HT-29 (cell line): ENCODE measurements around the gene SEPTIN7.

- RAMPAGE, long total RNA: no peak
Observed at GRCh38 chr7:35038028-35038333, 696 bp upstream of the DPY19L1 start.

DNA sequence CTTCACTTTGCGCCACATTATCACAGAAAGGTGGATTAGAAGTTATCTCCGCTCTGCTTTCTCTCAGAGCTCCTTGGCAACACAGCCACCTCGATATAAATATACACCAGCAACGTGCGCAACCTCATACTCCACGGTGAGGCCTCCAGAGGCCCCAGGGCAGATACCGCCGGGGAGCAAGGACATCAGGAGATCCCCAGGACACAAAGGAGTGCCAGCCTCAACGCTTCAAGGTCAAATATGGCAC is 121.0 kb upstream of the TBX20 start:
- RAMPAGE, long total RNA: no peak

DNA sequence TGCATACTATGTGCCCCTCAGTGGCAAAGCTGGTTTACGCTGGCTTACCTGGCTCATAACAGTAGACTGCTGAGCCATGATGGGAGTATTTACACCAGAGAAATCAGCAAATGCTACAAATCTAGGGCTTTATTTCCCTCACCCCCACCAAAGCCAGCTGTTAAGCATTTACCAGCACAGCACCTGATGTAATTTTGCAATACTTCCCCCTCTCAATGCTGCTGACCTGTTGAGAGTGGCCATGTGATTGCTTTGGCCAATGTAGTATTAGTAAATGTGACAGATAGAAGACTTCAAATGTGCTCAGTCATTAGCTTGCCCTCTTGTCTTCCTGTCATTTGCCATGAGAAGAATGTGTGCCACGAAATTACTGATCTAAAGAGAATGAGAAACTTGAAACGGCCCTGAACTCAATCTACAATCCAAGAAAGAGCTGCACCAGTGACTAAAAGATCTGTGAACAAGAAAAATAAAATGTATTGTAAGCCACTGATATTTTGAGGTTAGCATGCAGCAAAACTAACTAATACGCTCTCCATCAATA is 46.5 kb downstream of the HERPUD2 start:
- RAMPAGE, long total RNA: no peak

DNA sequence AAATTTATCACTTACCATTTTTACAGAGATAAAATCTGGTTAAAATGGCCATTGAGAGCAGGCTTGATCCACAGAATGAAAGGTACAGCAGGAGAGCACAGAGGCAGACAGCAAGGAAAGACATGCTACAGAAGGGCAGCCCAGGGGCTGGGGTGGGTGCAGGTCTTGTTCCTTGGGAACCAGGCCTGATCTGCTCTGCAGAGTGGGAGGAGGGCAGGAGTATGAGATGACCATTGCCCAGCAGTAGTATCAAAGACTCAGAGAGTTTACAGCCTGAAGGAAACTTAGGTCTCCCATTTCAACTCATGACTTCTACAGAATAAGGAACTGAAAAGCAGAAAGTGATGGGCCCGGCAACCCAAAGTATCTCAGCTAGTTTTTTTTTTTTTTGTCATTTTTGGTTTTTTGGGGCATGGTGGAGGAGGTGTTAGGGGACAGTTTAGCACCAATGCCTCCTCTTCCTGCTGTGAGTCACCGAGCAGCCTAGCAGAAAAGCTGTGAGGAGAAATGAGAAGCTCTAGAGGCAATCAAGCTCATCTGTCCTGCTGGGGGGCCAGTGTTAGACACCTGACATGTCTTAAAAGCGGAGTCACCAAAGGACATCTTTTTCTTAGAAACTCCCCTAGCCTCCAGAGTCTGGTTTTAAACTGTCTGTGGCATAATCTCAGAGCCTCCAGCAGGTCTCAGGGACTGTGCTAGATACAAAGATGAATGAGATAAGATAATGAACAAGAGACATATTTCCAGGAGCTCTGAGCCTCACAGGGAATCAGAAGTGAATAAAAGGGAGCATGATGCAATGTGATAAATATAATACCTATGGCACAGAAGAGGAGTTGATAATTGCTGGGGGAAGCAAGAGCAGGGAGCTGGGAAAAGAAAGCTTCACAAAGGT is 34.3 kb upstream of the HERPUD2 start:
- RAMPAGE, long total RNA: no peak

DNA sequence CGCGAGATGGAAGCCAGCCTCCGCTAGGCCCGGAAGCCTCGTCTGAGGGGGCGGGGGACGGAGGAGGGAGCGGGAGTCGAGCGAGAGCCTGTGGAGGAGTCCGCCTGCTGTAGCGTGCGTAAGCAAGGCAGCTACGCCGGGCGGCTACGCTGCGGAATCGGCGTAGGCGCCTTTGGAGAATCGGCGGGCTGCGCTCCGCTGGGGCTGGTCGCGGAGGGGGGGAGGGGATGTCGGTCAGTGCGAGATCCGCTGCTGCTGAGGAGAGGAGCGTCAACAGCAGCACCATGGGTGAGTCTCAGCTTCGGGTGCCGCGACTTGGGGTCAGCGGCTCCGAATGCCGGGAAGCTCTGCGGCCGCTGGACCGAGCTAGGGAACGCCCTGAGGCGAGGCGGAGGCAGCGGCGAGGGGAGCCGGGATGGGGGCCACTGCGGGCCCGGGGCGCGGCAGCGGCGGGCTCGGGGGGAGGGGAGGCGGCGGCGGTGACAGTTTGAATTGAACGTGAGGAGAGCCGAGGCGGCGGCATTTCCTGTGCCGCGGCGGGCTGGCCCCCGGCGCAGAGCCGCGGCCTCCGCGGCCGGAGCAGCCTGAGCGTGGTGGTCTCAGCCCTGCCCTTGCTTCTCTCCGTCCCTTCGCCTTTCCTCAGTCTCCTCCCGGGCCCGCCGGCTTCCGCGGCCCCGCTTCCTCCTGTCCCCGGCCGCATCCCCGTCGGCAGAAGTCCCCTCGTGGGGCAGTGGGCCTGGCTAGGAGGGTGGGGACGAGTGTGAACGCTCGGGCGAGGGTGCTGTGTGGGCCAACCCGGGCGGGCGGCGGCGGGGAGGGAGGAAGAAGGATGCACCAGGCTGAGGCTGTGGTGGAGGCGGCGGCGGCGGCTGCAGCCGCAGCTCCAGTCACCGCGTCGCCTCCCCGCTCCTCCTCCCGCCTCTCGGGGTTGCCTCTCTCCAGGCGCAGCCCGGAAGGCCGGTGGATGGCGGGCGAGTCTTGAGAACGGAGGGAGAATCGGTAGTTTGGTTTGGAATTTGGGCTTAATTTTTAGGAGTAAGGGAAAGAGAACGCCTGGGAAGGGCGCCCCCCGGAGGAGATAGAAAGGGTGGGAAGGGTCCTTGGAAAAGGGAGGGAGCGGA is at the start of gene SEPTIN7:
SEPTIN7 (plus strand) TSS at position 75 of the 1,121 bp plus-strand sequence.
- RAMPAGE, long total RNA: start-site peak on the plus strand centred at position 249 of the sequence, 34 bp wide, 485 and 705 reads in 2 replicates

- RAMPAGE, long total RNA: no peak
Observed at GRCh38 chr7:35802508-35803498, 1.9 kb downstream of the SEPTIN7 start.

DNA sequence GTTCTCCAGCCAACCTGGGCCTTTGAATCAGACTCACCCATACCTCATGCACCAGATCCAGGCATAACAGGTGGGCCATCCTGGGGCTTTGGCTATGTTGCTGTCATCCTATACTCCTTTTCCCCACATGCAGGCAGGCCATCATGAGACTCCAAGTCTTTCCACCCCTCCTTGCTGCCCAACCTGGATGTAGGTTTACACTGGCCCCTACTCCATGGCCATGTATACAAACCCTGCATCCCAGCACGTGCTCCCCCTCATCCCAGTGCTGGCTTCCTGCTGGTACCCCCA is 171.5 kb upstream of the EEPD1 start:
- RAMPAGE, long total RNA: no peak

DNA sequence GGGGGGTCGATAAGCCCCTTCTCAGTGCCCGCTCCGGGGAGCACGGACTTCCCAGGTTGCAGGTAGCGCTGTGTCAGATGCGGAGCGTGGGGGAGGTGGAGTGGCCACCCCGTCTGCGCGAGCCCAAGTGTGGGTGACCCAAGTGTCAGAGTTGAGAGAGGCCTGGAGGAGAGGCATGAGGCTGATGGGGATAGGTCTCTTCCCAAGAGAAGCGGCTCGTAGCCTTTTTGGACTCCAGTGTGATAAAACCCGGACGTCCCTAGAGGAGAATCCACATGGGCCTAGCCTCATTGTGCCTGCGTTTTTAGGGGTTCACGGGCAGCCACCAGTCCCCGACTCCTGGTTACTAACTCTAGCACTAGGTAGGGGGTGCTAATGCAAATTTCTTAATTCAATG is 650 bp downstream of the EEPD1 start:
- RAMPAGE, long total RNA: no peak

DNA sequence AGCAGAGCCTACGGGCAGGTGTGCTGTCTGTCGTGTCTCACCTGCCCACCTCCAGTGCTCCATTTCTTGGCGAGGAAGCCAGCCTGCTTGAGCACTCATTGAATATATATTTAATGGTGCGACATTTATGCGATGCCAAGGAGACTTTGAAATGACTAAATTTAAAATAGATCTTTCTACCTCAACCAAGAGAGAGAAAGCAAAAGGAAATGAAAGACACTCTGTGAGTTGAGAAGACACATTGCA is 53.5 kb upstream of the AOAH start:
- RAMPAGE, long total RNA: no peak

DNA sequence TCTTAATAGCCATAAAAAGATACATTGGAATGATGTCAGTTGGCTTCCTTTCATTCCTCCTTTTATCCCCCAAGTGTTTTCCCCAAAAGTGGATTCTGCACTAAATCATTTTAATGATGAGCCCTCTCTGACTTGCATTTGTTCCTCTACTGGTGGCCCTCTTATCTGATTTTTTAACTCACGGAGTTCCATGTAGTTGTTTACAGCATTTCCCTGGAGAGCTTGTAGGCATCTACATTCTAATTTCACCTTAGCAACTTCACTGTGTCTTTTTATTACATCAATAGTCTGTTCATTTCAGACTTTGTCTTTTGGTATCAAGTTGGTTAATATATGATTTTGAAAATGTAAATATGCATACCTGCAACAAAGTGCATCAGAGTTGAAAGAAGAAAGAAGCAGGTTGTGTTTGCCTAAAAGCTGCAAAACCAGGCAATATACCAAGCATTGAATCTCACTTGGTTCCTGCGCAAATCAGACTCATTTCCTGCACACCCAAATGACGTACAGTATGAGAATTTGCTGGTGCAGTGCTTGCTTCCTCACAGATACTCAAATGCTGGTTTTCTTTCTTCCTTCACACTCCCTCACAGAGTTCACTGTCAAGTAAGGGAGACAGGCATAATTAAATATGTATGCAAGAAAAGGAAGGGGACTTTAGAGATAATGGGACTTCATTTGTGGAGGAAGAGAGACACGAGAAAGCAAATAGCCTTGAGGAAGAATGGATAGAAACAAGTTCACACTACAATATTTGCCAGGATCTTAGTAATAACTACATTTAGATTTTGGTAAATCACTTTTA is 56.6 kb upstream of the AOAH start:
- RAMPAGE, long total RNA: no peak

GRCh38 chr7:37248134-37248996 is 200.3 kb downstream of the ELMO1 start:
- RAMPAGE, long total RNA: no peak

GRCh38 chr7:37421218-37421833 is 27.3 kb downstream of the ELMO1 start:
- RAMPAGE, long total RNA: no peak

GRCh38 chr7:37444596-37444839 is 4.1 kb downstream of the ELMO1 start:
- RAMPAGE, long total RNA: no peak

DNA sequence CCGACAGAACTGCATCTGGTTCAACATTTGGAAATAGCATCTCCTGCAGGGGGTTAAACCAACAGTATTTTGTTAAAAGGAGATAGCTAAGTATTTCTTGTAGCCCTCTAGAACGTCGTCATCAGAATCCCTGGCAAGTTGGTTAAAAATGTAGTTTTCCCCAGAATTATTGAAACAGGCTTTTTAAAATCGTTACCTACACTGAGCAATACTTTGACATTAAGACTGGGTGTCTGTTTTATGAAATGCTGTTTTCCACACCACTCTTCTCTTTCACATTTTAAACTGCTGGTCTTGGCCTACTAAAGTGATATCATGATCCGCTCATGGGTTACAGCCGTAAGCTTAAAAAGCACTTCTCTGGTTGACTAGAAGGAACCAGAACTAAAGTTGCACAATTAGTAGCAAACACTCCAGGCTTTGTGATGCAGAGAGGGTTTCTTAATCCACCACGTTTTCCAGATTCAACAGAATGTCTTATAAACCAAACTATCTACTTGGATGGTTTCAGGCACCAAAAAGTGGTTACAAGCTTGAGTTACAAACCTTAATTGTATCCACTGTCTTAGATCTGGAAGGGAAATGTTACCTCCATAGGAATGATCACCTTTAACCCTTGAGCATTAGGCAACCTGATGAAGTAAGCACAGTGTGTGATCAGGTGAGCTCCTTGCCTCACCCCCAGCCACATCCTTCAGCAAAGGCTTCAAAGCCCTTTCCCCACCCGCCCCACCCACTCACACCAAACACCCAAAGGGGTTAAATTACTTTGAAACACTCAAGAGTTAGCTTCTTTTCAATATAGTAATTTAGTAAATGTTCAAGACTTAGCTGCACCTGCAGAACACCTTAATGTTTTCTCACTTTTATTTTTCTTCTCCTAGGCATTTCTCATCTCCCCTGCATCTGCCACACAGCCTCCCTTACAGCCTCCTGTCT is 3.5 kb downstream of the ELMO1 start:
- RAMPAGE, long total RNA: no peak

DNA sequence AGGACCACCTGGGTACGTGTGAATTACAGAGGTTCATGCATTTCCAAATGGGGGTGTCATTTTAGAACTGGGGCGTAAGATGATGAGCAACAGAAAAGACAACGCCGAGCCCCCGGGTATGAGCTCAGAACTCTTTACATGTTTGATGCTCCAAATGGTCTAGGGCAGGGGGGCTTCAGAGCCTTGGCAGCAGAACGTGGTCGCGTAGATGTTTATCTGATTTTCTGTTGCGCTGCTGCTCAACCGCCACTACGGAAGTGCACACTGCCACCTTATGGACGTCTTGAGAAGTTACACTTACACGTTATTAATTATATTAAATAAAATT is 15.0 kb upstream of the NME8 start:
- RAMPAGE, long total RNA: no peak

DNA sequence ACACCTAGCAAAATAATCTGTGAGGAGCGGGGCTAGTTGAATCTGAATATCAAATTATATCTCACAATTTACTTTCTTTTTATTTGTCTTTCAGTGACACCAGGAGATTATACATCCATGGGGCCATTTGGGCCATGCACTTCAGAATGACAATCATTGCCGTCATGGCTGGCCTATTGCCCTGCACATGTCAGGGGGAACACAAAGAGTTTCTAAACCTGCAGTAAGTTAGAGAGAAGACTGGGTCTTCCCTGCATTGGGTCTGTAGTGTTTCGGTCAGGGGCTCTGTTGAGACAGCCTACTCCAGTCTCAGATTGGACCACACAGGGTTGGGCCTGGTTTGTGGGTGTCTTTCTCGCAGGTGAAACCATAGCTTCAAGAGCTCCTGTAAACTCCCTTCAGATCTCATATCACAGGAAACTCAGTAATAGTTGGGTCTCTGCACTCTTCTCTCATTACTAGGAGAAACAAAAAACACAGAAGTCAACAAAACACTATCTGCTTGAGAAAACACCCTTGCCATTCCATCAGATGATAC is 102.6 kb downstream of the STARD3NL start:
- RAMPAGE, long total RNA: no peak

DNA sequence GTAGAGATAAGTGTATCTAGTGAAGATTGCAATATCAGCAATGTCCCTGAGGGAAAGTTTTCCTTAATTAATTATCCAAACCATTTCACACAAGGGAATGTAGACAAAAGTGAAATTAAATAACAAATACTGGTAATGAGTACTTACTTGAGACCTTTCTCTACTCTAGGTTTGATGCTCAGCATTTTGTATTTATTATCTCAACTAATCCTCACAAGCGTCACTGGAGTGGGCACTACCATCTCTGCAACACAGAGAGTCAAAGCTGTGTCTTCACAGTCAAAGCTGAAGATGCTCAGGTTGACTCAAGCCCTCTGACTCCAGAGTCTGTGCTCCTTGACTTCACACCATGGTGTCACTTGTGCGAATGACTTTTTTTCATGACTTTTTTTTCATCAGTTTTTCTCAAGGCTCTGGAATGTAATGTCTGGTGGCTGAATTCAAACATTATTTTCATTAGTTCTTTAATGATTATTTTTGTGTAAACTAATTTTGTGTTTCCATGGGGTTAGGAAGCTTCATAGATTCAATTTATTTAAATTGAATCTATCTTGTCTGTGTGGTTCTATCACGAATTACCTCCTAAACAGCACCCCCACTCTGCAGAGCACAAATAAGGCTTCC is 125.8 kb downstream of the STARD3NL start:
- RAMPAGE, long total RNA: no peak

- RAMPAGE, long total RNA: no peak
Observed at GRCh38 chr7:38367833-38368684, 190.0 kb downstream of the STARD3NL start.

GRCh38 chr7:39012782-39013297 is 35.1 kb downstream of the POU6F2 start:
- RAMPAGE, long total RNA: no peak

DNA sequence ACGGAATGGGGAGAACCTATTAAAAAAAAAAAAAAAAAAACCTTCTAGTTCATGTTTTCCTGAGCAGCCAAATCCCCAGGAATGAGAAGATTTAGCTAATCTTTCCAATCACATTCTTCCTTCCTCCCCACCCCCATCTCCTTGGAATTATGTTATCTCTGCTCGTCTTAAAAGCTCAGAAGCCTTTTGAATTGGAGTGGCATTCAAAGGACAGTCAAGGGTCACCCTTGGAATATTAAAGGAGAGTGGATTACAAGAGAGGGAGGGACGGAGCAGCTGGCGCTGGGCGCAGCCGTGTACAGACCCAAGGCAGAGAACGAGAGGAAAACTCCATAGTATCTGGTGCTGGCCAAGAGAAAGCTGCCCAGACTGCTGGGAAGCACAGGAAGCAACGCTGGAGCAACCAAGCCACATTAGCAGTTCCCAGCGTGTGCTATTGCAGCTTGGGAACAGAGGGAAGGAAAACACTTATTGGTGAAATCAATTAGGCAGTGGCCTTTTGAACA is 95.7 kb downstream of the POU6F2 start:
- RAMPAGE, long total RNA: no peak